Right atrium auricular region (tissue), 2 donors: ENCODE measurements around a stretch of chr11.

DNA sequence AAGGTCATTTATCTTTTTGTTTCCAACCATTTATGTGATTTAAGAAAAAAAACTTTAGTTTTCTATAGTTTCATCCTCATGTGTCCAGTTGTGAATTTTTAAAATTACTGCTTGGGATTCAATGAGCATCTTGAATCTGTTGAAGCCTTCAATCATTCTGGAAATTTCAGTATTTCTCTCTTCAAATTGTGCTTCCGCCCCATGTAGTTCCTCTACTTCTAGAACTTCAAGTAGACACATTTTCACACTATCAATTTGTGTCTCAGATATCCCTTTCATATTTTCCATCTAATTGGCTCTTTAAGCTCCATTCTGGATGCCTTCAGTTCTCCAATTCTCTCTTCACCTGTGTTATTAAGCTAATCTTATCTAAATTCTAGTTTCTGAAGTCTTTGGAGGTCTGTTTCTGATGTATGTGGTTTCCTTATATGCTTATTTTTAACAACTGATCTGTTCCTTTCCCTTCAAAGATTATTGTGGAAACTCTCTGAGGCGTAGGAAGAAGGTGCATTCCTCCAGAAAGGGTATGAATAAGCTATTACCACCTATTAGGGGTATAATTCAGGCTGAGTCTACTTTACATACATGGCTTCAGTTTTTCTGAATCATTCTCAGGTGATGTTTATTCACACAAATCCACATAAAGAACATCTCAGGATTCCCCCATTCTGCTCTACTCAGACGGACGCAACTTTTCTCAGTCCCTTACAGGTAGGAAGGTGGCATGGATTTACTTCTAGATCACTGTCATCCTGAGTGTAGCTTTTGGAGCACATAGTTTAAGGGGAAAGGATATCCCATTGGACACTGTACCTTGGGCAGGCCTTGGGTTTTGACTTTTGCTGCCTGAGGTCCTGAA is 36.1 kb downstream of the CSTF3 start:
- PRO-cap: no peak
- RAMPAGE, long total RNA, 2 experiments: no peak in any of the 2 experiments

DNA sequence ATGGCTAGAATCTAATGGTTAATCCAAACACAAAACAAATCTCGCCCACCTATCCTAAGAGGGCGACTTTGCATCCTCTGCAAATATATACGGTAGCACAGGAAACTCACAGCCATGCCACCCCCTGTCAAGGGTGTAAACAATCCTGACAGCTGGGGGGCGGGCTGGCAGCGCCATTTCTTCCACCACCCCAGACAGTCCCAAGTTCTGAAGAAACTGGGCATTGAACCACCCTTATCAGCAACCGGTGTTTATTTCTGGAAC is 943 bp downstream of the FBXO3 start:
- PRO-cap: no peak
- RAMPAGE, long total RNA, 2 experiments: no peak in any of the 2 experiments

- PRO-cap: no peak
- RAMPAGE, long total RNA, 2 experiments: no peak in any of the 2 experiments
Measured at GRCh38 chr11:33802462-33803044, 28.2 kb upstream of the FBXO3 start.

DNA sequence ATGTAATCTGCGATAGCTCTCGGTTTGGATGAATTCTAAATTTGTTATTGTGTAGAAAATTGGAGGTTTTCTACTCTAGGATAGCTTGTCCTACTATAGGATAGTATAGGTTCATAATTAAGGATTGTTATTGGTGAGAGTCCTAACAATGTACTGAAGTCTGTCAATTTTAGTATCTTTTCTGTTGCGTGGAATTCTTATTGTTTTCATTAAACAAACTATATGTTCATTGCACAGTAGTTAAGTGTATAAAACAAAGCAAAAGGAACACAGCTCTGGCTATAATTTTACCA is 16.9 kb downstream of the CAPRIN1 start:
- PRO-cap: no peak
- RAMPAGE, long total RNA, 2 experiments: no peak in any of the 2 experiments

GRCh38 chr11:34091665-34092404 is 13.6 kb upstream of the NAT10 start:
- PRO-cap: no peak
- RAMPAGE, long total RNA, 2 experiments: no peak in any of the 2 experiments

GRCh38 chr11:34180843-34181236 is 75.4 kb downstream of the NAT10 start:
- PRO-cap: no peak
- RAMPAGE, long total RNA, 2 experiments: no peak in any of the 2 experiments

DNA sequence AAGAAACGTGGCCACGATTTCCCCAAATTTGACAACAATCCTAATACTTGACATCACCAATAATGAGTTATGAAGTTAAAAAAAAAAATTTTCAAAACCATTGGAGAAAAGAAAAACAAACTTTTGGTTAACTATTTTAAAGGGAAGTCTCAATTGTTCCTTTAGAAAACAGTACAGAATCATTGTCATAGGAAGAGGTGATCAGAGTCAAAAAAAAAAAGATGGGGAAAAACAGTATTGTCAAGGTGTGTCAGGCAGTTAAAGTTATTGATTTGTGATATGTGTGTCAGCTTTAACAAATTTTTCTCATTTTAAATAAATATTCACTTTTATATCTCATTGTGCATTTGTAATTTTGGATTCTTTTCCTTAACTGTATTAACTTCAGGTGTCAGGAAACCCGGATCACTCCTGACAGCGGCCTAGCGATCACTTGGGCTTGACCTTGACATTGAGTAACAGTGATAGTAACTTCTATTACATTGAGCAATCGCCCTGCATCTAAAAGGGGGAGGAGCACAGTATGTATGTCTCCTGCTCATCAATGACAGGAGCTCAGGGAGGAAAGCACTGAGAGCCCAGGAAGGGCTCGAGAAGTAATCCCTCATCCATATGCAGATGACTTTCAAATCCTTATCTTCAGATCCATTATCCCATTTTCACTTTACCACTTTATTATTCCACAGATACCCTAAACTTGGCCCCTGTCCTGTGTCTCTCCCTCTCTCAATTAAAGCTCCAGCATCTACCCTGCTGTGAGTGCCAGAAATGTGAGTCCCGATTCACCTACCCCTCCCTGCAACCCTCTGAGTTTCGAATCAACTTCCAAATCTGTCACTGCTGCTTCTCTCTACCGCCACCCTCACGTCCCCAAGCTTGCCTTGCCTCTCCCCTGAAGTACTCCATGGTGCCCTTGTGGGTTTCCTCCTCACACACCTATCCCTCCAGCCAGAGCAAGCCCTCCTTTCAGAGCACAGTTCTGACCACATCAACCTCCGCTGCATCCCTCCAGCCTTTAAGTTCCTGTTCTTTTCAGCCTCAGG is 47.9 kb downstream of the ABTB2 start:
- PRO-cap: no peak
- RAMPAGE, long total RNA, 2 experiments: start-site peak on the minus strand in 1 of 2 experiments, centred at position 698 of the sequence, 7 reads per replicate

- PRO-cap: unidirectional peak, minus-strand start at chr11:34359348
- RAMPAGE, long total RNA, 2 experiments: no peak in any of the 2 experiments
Measured at GRCh38 chr11:34359017-34359567, 1.3 kb upstream of the ABTB2 start.

- PRO-cap: no peak
- RAMPAGE, long total RNA, 2 experiments: no peak in any of the 2 experiments
Measured at GRCh38 chr11:34416422-34416871, 22.3 kb upstream of the CAT start.

GRCh38 chr11:34583850-34584175 is 37.1 kb upstream of the EHF start:
- PRO-cap: no peak
- RAMPAGE, long total RNA, 2 experiments: no peak in any of the 2 experiments

DNA sequence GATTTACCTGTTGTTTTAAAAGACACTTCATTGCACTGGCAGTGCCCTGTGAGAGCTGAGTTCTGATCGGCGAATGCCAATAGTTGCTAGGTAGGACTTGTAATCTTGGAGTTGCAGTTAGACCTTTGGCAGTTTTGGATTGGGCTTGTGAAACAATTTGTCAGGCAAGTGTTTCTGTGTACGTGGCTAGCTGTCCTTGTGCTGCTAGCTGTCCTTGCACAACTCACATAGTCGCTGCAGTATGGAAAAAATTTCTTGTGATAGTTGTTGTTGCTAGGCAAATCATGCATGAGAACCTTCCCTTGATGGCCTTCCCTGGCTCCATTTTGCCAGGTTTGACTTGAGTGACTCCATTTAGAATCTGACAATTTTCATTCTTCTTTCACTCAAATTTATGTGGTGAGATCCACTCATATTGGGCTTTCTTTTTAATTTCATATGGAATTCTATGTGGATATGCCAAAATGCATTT is 140.7 kb downstream of the APIP start:
- PRO-cap: no peak
- RAMPAGE, long total RNA, 2 experiments: no peak in any of the 2 experiments

DNA sequence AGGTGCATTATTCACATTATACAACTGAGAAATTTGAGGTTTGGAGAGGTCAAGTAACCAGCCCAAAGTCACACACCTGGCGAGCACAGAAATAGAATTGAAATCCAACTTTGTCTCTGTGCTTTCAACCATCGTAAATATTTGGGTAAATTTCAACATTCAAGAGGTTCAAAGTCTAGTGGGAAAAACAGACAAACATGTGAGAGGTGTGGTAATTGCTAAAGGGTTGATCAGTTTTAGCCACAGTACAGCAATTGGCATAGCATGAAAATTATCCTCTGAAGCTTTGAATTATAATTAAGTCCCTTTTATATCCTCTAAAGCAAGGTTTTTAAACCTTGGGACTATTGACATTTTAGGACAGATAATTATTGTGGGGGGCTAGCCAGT is 131.6 kb downstream of the APIP start:
- PRO-cap: no peak
- RAMPAGE, long total RNA, 2 experiments: no peak in any of the 2 experiments

DNA sequence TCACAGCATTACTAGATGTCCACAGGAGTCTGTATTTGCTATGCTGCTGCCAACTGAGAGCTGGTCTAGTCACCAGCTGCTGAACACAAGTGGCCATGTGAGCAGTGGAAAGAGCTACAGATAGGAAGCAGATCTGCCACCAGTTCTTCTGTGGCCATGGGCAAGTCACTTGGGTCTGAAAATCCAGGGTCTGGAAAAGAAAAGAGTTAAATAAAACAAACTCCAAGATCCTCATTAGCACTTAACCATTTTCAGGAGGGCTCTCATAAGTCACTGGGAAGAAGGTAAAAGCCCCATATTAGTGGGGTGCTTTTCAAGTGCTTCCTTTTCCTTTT is 91.7 kb downstream of the APIP start:
- PRO-cap: no peak
- RAMPAGE, long total RNA, 2 experiments: no peak in any of the 2 experiments

DNA sequence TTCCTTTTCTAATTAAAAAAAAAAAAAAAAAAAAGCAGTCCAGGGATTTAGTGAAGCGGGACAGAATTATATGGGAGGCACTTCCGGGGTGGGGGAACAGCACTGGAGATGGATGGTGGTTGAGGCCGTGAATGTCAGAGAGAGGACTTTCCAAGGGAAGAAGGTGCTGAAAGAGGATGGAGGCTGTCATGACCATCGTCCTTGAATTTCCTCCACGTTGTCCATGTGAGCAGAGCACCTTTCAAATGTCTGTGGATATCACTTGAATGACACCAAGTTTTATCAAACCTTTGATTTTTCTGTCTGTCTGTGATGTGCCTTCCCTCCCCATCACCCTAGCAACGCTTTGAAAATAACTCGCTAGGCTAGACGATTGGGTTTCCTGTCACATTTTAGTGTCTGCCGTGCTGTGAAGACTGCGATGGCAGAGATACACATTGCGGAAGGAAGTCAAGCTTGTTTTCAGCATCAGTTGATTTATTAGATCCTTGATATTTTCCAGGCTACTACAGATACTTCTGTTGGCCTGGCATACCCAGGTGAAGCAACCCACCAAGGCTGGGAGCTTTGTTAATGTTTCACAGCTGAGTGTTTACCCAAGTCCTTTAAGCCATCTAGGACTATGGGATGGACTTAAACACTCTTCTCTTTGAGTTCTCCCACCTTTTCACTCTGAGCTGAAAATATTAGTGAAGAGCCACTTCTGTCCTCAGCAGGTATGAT is 93.8 kb upstream of the CD44 start:
- PRO-cap: no peak
- RAMPAGE, long total RNA, 2 experiments: no peak in any of the 2 experiments

DNA sequence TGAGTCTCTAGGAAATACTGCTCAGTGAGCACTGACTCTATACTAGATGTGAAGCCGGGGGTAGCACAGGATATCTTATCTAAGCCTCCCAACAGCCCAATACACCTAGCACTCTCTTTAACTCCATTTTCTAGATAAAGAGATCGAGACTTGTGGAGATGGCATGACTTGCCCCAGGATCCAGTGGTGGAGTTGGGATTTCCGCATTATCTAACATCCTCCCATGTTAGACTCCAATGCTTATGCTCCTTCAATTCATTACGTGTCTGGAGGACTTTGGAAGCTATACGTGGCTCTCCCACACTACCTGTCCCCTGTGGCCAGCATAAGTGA is 4.3 kb downstream of the CD44 start:
- PRO-cap: no peak
- RAMPAGE, long total RNA, 2 experiments: no peak in any of the 2 experiments

GRCh38 chr11:35176379-35176922 is 37.5 kb downstream of the CD44 start:
- PRO-cap: no peak
- RAMPAGE, long total RNA, 2 experiments: no peak in any of the 2 experiments

DNA sequence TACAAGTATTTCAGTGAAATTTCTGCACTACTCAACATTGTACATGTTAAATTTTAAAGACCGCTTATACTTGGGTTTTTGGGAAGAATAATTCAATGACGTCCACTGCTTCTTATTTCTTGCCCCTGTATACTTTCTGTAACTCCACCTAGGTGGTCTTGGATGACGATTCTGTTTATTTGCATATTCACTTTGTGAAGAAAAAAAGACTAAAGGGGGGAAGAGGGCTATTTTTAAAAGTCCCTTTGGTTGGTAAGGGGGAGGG is 68.4 kb downstream of the CD44 start:
- PRO-cap: no peak
- RAMPAGE, long total RNA, 2 experiments: no peak in any of the 2 experiments

- PRO-cap: no peak
- RAMPAGE, long total RNA, 2 experiments: no peak in any of the 2 experiments
Measured at GRCh38 chr11:35247936-35248415, 109.0 kb downstream of the CD44 start.

GRCh38 chr11:35340085-35340581 is 79.2 kb downstream of the SLC1A2 start:
- PRO-cap: no peak
- RAMPAGE, long total RNA, 2 experiments: no peak in any of the 2 experiments

DNA sequence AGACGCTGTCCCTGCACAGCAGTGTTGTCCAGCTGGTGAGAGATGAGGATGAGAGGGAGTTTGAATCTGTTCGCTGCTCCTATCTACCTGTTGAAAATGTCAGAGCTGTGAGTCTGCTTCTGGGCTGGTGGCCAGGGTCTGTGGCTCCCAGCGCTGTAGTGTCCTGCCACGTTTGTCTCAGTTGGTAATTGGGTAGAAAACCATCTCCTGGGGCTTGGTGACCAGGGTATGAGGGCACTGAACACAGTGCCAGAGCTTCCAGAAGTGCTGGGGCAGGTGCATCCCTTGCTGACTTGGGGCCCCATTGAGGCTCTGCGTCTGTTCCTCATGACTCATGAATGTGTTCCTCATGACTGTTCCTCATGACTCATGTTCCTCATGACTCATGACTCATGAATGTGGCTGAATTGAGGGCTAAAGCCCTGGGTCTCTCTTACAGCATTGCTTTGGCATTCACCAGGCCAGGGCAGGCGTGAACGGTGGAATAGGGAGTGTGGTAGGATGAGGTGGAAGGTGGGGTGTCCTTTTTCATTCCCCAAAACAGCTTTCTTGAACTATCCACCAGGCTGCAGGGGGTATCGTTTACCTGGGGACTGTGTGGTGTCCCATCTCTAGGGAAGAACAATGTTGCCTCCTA is 139.6 kb downstream of the COMMD9 start:
- PRO-cap: no peak
- RAMPAGE, long total RNA, 2 experiments: no peak in any of the 2 experiments